ENCODE measurements around a stretch of chr7.

- PRO-cap = no peak
Observed at GRCh38 chr7:151827896-151828555, 48.9 kb downstream of the PRKAG2 start.

DNA sequence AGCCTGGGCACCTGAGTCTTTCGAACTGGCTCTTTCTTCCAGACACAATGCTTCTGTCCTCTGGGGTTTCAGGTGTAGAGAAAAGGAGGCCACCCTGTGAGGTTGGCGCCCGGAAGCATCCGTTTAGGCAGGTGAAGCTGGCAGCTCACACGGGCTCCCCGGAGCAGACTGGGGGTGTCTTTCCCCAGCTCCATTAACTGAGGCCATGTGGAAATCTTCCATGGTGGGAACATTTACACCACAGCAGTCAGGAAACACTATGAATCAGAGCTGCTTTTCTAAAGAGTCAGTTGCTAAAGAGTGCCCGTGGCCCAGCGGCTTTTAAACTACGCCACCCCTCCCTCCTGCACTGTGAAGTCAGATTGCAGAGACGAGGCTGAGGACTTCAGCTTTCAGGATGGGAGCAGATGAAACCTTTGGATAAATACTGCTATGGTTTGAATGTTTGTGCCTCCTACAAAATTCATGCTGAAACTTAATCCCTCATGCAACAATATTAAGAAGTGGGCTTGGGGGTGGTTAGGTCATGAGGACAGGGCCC, 29.1 kb downstream of the PRKAG2 start:
- PRO-cap = no peak

- PRO-cap = no peak
Observed at GRCh38 chr7:151851709-151852229, 25.1 kb downstream of the PRKAG2 start.

- PRO-cap = no peak
Observed at GRCh38 chr7:151855639-151856265, 21.2 kb downstream of the PRKAG2 start.

DNA sequence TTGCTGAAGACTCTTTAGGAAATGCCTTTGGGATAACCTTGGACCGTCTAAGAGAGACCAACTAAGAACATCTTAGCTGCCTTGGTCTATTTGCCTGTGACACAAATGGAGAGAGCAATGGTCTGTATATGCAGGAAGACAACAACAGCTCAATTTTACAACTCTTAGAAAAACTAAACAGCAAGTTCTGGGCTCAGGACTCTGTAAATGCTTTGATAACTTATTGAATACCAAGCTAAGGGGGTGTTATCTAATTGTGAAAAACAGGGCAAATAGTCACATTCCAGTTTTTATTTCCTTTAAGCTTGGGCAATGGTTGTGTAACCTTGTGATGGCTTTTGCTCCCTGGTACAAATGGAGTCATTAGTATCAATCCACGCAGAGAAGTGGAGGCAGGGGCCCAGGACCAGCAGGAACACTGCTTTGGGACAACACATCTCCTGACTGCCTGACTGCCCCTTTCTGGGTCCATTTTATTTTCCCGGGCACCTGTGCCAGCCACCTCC, 5.7 kb upstream of the PRKAG2 start:
- PRO-cap = no peak

- PRO-cap = no peak
Observed at GRCh38 chr7:151940219-151940418, 16.1 kb upstream of the GALNTL5 start.

GRCh38 chr7:152031830-152032480, 6.5 kb downstream of the GALNT11 start:
- PRO-cap = no peak

DNA sequence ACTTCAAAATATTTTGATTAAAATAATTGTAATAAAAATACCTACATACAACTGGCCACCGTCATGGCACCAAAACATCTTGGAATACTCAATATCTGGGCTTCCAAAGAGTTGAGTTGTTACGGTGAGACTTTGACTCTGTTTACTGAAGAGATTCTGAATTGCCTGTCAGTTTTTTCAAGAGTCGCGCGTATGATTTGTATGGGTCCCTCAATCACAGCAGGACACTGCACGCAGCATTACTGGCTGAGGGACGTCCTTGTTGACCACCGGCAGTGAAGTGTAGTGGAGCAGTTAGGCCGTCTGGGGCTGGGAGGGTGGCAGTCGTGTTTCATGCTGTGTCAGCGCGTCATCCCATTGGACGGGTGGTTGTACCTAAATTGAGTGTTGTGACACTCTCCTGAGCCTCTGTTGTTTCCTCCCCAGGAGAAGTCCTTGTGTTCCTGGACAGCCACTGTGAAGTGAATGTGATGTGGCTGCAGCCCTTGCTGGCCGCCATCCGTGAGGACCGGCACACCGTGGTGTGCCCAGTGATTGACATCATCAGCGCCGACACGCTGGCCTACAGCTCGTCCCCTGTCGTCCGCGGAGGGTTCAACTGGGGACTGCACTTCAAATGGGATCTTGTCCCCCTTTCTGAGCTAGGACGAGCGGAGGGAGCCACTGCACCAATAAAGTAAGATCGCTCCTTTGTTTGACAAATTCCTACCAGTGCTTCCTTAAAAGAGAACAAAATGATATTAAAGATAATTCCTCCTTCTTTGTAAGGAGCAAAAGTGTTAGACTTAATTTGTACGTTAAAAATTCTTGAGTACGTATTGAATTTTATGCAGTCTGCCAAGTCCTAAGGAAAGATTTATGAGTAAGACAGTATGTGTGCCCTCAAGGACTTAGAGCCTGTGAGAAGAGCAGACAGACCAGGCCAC, 82.4 kb downstream of the GALNT11 start:
- PRO-cap = no peak

DNA sequence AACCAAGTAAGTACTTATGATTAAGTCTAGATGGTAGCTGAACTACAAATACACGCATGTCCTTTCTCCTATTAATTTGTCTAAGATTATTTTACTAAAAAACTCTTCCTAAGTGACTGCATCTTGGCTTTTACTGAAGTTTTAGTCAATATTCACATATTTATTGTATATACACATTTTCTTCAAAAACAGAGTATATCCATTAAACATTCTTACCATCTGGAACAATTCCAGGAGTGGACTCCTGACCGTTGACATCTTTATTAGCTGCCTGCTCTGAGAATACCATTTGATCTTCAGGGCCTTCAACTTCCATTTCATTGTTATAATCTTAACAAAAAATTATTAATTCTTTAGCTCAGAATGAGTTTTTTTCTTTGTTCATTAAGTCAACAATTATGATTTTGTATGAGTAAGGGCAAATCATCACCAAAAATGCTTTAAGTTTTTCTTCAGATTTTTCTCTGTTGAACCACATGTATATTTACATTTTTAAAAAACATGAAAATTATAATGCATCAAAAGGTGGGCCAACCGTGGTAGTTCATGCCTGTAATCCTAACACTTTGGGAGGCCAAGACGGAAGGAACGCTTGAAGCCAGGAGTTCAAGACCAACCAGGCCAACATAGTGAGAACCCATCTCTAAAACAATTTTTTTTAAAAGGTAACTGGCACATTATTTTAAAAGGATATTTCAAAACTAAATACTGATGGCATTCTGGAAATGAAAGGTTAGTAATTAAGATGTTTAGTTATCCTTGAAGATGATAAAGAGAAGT, 185.0 kb downstream of the KMT2C start:
- PRO-cap = no peak

- PRO-cap = no peak
Observed at GRCh38 chr7:152335787-152336648, 99.8 kb downstream of the KMT2C start.

DNA sequence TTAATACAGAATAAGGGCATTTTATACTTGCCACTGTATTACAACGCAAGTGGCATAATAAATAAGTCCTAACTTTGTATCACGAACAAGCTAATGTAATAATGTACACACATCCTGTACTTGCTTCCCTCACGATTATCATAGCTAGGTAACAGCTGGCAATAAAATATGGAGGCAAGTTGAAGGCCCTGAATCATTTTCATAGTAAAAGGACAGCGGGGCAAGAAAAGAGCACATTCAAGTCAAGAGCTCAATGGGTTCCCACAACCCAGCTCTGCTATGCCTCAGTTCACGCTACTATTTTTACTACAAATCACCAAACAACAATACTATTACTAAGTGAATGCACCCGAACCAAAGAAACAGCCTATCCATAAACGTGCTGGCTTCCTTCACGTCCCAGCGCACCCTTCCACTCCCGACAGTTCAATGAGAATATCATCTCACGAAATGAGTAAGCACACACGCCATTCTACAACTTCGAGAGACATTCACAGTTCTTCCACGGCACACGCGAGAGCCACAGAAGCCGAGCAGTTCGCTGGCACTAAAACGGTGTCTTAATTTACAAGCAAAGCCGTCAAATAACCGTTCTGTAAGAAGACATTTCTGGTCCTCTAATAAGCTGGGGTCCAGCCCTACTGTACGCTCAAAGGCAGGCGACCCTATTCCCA, 1.5 kb downstream of the KMT2C start:
- PRO-cap = no peak

GRCh38 chr7:152434837-152435318, 925 bp downstream of the KMT2C start:
- PRO-cap = no peak

DNA sequence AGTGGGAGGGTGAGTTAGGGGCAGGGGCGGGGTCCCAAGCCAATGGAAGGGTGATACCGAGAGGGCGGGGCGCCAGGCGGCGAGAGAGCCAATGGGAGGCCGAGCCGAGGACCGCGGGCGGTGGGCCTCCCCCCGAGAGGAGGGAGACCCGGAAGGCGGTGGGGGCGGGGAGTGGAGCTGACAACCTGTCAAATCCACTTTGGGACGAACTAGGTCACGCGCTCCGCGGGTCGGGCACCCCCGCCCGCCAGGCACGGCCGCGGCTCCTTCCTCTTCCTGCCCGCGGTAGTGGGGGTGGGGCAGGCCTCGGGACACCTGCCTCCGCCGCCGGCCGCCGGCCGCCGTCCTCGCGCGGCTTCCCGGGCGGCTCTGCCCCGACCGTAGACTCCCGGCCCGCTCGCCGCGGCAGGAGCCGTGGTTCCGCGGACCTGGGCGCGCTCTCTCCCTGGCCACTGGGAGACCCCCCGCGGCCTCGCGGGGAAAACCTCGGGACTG, 28.1 kb upstream of the KMT2C start:
- PRO-cap = bidirectional peak, plus-strand start at position 45 of the sequence, minus-strand start outside the sequence; unidirectional peak, plus-strand start at position 191 of the sequence; unidirectional peak, plus-strand start at position 288 of the sequence

- PRO-cap = no peak
Observed at GRCh38 chr7:152711318-152711547, 35.3 kb upstream of the XRCC2 start.

- PRO-cap = no peak
Observed at GRCh38 chr7:153928585-153929207, 123.5 kb upstream of the DPP6 start.

DNA sequence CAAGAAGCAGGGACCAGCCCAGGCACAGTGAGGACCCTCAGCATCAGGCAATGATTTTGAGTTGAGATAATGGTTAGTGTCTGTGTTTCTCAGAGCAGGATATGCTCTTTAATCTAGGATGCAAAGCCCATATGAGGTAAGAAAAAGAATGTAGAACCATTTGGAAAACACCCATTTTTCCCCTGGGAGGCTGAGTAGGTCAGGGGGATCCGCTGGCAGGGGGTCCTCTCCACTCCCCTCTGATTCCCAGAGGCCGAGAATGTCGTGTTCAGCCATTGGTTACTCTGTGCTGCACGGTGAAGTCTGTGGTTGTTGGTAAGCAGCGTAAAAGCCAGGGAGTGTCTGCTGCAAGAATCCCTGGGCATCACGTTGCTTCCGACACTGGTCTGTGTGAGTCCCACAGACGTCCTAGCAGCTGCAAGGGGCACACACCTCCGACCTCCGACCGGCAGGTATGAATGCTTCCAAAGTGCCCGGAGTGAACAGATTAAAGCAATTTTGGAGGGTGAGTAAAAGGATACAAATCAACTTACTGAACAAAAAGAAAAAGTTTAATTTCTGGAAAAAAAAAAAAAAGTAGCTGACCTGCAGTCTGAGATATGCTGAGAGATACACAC, 132.0 kb downstream of the DPP6 start:
- PRO-cap = no peak

DNA sequence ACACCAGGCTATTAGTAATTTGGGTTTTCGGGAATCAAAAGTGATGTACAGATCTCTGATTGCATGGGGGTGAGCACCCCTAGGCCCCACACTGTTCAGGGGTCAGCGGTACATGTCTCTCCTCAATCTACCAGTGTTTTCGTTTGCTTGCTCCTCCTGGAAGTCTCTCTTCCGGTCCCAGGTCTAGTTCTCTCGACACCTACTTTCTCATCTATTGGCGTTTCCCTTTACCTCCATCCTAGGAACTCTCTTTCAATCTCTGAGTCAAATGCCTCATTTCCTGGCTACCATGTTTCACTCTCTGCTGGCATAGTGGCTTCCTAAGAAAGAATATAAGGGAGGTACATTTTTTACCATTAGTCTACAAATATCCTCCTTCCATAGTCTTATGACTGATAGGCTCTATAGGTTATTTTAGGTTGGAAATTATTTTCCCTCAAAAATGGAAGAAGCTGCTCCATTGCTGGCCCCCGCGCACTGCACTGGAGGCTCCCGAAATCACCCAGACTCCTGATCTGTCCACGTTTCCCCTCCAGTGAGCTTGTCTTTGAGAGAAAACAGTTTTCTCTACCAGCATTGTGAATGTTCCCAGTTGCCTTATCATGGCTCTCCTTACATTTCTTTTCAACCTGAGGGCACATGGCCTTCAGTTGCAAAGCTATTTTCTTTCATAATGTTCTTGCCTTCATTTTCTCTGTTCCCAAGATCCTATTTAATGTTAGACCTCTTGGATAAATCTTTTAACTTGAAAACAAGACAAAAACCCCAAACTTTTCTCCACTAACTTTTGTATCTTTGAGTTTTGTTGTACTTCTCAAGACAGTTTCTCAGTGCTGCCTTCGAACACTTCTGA, 36.9 kb downstream of the PAXIP1 start:
- PRO-cap = no peak

DNA sequence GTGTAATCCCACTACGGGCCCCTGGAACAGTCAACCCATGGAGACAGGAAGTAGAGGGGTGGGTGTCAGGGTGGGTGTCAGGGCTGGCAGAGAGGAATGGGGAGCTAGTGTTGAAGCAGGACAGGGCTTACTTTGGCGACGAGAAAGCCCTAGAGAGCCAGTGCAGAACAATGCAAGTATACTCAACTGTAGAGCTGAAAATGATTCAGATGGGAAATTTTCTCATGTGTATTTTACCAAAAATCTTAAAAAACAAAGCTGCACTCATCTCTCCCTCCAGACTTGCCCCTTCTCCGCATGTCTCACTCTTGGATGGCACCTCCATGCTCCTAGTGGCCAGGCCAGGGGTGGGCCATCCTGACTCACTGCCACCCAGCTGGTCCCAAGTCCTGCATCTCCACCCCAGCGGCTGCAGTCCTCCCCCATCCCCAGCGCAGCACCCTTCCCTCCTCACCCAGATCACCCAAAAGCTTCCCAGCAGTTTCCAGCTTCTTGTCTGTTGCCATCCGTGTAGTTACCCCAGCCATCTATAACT, 53.1 kb upstream of the INSIG1 start:
- PRO-cap = no peak

DNA sequence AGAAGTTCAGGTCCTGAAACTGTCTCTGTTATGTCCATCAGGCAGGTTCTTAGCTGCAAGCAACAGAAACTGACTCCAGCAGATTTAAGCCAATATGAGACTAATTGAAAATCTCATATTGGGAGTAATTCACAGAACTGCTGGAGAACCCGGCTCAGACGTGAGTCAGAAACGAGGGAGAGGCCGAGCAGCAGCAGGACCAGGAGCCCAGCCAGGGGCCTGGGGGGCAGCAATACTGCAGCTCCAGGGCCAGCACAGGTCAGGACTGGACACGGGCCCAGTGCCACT, 28.1 kb upstream of the INSIG1 start:
- PRO-cap = no peak

DNA sequence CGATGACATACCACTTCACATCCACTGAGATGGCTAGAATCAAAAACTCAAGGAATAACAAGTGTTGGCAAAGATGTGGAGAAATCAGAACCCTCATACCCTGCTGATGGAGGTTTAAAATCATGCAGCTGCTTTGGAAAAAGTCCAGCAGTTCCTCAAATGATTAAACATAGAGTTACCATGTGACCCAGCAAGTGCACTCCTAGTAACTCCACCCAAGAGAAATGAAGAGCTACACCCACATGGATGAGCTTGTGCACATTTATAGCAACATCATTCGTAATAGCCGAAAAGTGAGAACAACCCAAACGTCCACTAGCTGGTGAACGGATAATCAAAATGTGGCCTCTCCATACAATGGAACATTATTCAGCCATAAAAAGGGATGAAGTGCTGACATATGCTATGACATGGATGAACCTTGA, 3.6 kb upstream of the INSIG1 start:
- PRO-cap = no peak